Osteoblast (primary cell): ENCODE results near the gene SPADH.

- CAGE, long polyA plus RNA, result no peak
- RRBS, result no CpG with 5 or more reads among the region's 7 CpGs
Measured at GRCh38 chr10:122592184-122592495, 31.6 kb downstream of the DMBT1 start.

DNA sequence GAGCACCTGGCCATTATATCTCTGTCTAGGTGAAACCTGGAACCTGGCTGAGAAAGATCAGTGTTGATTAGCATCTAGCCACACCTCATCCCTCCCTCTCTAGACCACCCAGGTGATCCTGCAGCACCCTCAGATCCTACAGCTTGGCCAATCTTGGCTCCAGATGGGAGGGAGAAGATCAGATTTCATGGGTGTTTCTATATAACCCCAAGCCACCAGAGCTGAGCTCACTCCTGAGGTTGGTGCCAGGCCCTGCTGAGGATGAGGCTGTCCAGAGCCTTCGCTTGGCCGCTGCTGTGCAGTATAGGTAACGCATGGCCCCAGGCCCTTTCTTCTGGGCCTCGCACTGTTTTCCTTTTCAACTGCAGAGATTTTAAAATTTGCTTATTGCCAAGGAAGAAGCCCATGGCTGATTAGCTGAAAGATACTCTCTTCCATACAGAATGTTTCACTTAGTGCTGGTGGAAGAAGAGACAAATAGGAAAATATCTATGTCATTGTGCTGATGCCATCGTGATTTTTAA, at the start of gene SPADH:
TSS of gene SPADH (plus strand) at position 230 of the 524 bp plus-strand sequence.
- CAGE, long polyA plus RNA, result no peak
- RRBS, result no CpG with 5 or more reads among the region's 5 CpGs

DNA sequence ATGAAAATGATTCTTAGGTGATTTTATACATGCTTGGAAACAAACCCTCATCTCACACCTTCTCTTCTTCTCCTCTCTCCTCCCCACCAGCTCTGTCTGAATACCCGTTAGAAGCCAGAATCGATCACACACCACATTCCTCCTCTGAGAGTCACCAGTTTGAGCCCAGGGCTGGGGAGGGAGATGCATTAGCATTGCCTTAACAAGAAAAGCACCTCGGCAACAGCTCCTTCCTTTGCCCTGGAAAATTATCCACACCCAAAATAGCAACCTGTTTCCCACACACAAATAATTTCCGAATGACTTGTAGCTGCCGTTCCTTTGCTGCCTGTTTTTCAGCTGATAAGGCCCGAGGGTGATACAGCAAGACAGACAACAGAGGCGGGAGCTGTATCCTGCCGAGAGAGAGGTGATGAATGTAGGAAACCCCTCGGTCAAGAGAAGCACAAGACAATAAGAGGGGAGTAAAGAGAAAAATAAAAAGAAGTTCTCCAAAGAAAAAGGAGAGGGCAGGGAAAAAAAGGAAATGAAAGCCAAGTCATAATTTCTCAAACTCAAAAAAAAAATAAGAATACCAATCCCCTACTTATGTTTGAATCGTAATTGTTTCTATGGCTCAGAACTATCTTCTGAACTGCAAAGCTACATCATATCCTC, 91.2 kb downstream of the CPXM2 start:
- CAGE, long polyA plus RNA, result no peak
- RRBS, result no CpG with 5 or more reads among the region's 10 CpGs

- CAGE, long polyA plus RNA, result no peak
- RRBS, result no CpG with 5 or more reads among the region's 11 CpGs
Measured at GRCh38 chr10:123857921-123858463, 33.6 kb downstream of the CPXM2 start.

DNA sequence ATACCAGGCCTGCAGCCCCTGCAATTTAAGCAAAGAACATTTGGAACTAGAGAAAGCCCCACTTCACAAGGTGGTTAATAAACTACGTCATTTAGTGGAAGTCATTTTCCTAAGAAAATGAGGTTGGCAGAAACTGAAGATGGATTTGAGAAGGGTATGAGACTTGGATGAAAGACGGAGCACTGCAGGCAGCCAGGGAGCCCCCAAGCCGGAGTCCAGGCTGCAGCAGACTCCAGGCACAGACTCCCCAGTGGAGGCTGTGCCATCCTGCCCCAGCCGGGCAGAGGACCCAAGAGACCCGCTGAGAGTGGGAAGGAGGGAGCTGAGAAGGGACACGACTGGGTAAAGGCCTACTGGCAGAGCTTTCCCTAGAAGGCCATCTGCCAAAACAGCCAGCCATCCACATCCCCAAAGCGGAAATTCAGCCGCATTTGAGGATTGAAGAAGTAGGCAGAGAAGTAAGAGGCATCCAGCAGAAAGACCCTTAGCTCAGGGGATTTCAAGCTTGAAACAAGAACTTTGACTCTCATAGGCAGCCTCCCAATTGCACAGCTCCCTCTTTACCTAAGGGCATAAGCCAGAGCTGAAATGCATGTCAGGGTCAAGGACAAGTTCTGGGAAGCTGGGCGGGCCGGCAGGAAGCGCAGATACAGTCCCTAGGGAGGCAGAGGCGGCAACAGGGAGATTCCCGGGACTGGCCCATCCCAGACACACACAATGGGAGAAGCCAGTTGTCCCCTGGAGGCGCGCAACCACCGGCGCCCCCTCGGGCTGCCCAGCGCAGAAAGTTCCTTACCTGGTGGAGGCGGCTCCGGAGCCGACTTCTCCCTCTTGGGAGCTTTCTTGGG, 823 bp downstream of the CPXM2 start:
- CAGE, long polyA plus RNA, result no peak
- RRBS, result 12% methylated on average over 15 of the region's 22 CpGs

DNA sequence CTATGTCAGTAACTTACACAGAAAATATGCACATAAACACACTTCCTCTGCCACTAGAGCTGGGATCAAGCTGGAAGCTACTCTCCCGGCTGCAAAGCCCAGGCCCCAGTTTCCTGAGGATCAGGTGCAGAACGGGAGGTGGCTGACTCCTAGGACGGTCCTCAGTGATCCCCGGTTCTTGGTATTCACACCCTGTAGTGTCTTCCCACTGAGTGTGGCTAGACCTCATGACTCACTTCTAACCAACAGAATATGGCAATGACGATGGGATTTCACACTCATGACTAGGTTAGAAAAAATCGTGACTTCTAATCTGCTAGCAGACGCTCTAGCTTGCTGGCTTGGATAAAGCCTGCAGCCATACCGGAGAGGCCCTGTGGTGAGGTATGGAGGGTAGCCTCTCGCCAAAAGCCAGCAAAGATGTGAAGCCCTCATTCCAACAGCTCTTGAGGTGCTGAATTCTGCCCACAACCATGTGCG, 60.1 kb downstream of the CHST15 start:
- CAGE, long polyA plus RNA, result no peak
- RRBS, result 33% methylated on average over 3 of the region's 10 CpGs

- CAGE, long polyA plus RNA, result no peak
- RRBS, result no CpG with 5 or more reads among the region's 22 CpGs
Measured at GRCh38 chr10:124035836-124036610, 57.4 kb downstream of the CHST15 start.

DNA sequence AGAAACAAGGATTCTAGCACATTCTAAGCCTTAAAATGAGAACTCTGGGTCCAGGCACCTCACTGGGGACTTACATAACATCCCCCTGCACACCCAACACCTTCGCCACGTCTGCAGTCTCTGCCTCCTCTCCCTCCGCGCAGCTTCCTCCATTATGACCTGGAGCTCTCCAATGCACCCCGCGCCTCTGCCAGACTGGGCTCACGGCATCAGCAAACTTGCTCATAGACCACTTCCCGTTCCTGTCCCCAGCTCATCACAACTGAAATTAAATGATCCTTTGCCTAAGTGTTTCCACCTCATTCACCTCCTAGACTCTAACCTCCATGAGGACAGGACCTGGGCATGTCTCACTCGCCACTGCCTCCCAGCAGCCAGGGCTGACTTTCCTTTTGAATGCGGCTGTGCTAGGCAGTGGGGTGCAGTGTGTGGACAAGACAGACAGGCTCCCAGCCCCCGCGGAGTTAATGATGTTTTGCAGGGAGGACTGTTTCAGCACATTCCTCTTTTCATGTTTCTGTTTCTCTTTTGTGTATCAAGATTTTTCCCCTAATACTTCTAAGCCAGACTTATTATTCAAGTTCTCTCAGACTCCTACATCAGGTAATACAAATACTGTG, 18.8 kb downstream of the CHST15 start:
- CAGE, long polyA plus RNA, result no peak
- RRBS, result no CpG with 5 or more reads among the region's 12 CpGs

DNA sequence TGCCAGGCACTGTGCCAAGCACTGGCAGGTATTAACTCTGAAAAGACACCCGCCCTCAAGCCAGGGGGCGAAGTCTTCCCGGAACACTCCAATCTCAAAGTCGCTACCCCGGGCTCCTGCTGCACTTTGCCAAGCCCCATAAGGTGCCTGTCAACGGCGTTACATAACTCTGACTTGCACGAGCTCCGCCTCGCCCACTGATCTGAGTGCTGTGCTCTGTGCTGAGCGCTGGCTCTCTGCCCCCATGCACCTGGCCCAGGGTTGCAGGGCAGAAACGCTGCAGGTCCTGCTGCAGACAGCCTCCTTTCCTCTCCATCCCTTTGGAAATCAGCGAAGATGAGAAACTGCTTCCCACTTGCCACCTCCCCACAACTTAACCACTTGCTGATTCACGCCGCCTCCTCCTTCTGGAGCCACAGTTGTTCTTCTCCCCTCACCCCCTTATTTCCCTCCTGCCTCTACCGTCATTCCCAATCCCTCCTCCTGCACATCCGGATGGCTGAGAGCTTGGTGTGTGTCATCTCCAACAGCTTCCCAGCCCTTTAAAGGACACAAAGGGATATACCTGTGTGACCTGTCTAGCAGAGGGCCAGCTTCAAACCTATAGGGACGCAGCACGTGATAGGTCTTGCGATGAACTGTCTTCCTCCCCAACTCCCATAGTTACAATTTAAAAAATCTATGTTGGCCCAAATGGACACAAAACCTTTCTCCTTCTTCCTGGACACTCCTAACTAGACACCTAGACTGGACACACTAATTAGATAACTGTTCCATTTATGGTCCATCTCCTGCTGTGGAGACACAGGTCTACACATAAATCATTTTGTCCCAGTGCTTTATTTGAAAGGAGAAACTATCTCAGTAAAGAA, 5.0 kb downstream of the CHST15 start:
- CAGE, long polyA plus RNA, result no peak
- RRBS, result no CpG with 5 or more reads among the region's 20 CpGs

DNA sequence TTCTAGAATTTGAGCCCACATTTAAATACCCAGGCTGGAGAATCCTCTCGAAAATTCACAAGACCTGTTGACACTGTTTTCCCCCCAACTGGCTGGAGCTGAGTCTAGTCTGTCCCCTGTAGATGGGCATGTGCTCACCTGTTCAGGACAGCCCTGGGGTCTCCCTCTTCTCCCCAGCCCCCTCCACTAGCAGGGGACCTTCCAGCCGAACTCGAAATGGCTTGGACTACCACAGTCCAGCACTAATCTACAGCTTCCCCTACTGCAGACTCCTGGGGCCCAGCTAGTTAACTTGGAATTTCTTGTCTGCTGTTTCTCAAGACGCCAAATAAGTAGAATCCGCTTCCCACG, 3.2 kb downstream of the CHST15 start:
- CAGE, long polyA plus RNA, result no peak
- RRBS, result no CpG with 5 or more reads among the region's 6 CpGs

- CAGE, long polyA plus RNA, result no peak
- RRBS, result no CpG with 5 or more reads among the region's 8 CpGs
Measured at GRCh38 chr10:124116971-124117479, 23.6 kb upstream of the CHST15 start.

DNA sequence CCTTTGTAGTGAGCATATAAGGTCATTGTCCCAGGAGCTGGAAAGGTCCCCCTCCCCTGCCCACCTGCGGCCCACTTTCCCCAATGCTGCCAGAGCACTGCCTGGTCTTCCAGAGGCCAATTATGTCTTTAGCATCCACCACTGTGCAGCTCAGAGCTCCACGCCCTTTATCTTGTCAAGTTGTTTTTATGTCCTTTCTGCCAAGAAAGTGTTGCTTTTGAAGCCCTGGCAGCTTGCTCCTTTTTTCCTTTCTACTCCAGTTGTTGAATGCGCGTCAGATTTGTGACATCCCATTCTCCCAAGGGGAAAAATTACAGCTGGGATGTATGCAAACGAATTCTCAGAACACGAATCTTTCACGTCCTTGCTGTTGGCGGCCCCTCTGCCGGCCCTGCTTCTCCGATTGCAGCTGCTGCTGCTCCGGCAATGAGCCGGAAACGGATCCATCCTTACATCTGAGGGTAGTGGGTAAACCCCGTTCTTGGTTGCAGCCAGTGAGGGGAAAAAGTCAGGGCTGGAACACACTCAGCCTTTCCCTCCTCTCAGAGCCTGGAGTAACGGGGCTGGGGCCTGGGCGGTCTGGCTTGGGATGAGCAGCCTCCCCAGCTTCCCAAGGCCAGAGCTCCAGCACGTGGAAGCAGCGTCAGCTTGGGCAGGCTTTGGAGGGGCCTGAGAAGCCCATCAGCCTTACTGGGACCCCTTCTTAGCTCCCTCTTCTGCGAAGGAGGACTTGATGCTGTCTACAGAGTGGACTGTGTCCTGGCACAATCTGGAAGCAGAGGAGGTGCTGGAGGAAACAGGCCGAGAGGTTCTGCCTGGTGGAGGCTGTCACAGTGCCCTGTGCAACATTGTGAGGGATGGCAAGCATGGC, 78.9 kb upstream of the CHST15 start:
- CAGE, long polyA plus RNA, result no peak
- RRBS, result no CpG with 5 or more reads among the region's 20 CpGs

DNA sequence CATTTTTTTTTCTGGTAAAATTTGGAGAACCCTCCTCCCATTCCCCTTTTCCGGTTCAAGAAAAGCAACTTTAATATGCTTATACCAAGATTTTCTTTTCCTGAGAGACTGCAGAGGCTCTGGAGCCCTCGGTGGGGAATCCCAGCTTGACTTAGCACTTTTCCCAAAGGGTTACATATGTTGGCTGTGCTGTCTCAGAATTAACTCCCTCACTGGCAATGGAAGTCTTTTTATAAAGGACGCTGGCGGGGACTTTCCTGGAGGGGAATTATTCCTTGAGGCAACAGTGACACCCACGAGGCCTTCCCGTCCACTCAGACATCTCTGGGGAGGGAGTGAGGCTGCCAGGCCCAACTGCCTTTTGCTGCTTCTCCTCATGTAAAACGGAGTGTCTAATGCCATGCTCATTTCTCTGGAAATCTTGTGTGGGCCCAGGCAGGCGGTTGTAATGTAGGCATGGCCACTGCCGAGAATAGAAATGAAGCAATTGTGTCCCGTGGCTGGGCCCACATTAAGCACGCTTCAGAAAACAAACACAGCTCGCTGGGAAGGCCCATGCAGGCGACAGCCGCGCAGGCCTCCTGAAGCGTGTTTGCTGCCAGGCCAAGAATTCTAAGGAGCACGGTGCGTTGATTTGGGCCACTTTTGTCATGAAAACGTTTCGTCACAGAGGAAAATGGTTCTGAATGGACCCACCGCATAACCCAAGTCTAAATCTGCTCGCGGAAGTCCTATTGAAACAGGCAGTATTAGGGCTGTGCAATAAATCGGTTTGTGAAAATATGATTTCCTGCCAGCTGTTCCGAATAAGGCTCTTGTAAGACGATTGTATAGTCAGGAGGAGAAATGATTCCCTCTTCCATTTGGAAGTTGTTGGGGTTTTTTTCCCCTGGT, 104.0 kb upstream of the CHST15 start:
- CAGE, long polyA plus RNA, result no peak
- RRBS, result no CpG with 5 or more reads among the region's 26 CpGs

DNA sequence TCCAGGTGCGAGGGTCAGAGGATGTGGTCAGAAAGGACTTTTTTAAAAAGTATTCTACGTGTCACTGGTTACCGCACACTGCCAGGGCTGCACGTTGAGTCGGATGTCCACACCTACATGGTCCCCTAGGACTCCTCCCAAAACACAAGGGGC, 128.3 kb upstream of the CHST15 start:
- CAGE, long polyA plus RNA, result no peak
- RRBS, result no CpG with 5 or more reads among the region's 5 CpGs

DNA sequence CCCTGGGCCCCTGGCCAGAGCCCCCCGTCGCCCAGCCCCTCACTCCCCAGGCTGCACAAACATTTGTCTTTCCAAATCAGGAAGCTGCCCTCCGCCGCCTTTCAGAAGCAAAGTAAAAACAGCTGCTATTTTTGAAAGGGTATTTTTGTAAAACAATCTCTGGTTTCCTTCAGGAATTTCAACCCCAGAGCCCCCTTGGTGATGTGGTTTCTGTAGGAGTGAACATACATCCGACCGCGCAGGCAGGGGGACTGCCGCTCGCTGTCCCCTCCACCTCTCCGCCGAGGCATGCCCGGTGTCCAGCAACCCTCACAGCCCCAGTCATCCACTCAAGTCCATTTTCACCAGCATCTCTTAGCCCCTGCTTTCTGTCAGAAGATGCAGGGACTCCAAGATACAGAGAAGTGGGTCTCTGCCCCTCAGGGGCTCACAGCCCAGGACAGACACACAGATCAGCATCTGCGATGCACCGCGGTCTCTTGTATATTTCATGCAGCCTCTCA, 128.6 kb upstream of the CHST15 start:
- CAGE, long polyA plus RNA, result no peak
- RRBS, result no CpG with 5 or more reads among the region's 15 CpGs

DNA sequence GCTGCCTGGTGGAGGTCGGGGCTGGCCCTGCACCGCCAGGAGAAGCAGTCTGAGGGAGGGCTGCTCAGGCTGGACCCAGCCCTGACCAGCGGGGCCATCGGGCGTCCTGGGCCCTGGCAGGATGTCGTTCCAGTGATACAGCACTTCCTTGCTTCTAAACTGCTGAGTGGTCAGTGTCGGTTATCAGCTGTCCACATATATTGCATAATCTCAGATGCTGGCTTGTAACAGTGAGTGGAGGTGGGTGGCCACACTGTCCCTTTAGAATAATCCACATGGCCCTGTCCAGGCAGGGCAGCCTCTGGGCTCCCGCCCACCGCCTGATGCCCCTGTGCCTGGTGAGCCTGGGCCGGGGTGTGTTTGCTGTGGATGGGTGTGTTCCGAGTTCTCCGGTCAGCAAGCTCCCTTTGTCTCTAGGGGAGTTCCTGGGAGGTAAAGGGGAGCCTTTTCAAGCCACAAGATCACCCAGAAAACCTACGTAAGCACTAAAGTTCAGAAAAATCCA, 86.1 kb downstream of the LHPP start:
- CAGE, long polyA plus RNA, result no peak
- RRBS, result no CpG with 5 or more reads among the region's 13 CpGs

DNA sequence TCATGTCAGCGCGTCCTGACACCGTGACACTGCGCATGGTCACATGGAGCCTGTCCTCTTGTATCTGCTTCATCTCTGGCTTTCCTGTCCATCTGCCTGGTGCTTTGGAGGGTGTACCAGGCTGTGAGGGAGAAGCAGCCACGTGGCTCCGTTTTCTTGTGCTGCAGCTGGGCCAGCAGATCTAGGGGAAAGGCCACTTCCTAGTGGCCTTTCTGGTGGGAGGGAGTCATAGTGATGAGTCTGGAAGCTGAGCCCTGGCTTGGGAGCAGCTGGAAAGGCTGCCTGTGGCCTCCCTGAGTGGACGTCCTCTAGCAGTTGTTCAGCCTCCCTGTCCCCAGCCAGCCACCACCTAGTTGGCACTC, 96.3 kb downstream of the LHPP start:
- CAGE, long polyA plus RNA, result no peak
- RRBS, result no CpG with 5 or more reads among the region's 7 CpGs

GRCh38 chr10:124610143-124610803, 133.9 kb downstream of the FAM53B start:
- CAGE, long polyA plus RNA, result no peak
- RRBS, result no CpG with 5 or more reads among the region's 35 CpGs

DNA sequence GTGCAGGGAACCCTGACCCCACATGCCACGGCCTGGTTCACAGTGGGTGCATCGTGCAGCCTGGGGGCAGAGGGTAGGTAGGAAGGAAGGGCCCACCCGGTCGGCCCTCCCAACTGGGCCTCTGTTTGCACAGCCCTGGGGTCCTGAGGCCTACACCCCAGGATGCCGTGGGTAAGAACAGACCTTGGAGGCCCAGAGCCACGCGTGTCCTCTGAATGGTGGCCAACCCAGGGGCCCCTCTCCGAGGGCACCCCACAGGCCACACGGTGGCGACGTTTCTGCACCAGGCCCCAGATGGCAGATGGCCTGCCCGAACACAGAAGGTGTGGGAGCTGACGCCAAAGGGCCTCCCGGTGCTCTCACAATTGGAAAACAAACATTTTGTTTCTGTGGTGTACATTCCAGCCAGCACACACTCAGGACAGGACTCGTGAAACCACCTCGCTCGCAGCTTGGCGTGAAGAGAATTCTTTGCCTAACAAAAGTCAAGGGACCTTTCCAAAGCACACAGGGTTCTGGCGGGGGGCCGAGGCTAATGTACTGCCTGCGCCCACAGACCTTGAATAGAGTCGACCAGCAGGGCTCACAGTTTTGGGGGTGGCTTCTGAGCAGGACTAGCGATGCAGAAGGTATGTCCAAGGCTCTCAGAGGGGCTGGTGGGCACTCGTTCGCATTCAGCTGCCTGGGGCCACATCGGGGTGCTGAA, 112.1 kb downstream of the FAM53B start:
- CAGE, long polyA plus RNA, result no peak
- RRBS, result no CpG with 5 or more reads among the region's 26 CpGs

GRCh38 chr10:124647742-124648472, 96.3 kb downstream of the FAM53B start:
- CAGE, long polyA plus RNA, result no peak
- RRBS, result no CpG with 5 or more reads among the region's 12 CpGs